Mononuclear cell (primary cell): ENCODE measurements around a stretch of chr5.

DNA sequence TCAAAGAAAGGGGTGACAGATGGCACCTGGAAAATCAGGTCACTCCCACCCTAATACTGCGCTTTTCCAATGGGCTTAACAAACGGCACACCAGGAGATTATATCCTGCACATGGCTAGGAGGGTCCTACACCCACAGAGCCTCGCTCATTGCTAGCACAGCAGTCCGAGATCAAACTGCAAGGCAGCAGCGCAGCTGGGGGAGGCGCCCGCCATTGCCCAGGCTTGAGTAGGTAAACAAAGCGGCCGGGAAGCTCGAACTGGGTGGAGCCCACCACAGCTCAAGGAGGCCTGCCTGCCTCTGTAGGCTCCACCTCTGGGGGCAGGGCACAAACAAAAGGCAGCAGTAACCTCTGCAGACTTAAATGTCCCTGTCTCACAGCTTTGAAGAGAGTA lies 61.4 kb upstream of the LHFPL2 start:
- RRBS, result no CpG with 5 or more reads among the region's 10 CpGs

DNA sequence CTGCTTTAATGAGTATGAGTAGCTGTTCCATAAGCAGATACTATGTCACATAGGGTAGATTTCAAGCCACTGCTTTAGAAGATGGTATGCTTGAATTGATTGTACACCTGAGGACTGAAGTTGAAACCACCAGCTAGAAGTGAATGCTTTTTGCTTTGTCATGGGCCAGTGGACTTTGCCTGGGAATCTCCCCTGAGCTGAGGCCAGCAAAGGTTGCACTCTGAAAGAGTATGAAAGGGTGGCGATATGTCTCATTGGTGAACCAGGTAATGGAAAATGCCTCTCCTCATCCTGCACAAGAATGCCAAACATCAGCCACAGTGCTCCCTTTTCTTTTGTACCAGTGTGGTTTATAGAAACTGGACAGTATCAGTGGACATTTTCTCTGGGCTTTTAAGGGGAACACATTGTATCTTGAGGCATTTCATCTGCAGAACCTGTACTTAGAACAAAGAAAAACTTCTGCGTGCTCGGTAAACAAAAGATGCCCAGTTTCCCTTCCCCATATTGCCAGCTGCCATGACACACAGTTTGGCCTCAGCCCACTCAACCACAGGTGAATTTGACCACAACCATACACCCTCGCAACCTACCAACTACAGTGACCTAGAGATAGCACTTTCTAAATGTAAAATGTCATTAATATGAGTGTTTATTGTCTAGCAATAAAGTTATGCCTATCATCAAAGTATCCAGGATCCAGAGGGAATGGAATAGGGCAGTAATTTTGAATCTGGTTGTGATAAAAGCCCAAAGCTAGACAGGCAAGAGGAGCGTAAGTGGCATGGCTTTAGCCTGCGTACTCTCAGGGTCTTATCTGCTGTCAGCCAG lies 79.4 kb upstream of the LHFPL2 start:
- RRBS, result no CpG with 5 or more reads among the region's 6 CpGs

DNA sequence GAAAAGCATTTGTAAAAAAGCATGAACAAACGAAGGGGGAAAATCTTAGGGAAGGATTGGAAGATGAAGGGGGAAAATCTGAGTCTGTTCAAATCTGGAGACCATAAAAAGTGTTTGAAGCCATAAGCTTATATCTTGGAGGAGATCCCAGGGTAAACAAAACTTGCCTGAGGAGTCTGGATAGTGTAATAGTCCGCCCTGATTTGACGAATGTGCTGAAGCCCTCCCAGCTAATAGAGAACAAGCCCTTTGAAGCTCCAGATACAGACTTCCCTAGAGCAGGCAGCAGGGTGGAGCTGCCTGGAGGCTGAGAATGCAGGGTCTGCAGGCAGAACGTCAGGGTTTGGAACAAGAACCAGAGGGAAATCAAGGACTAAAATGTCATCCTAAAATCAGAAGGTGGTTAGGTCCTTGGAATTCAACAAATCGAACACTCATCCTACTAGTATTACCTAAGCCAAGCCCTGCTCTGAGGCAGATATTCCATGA lies 117.5 kb upstream of the LHFPL2 start:
- RRBS, result no CpG with 5 or more reads among the region's 5 CpGs

- RRBS, result 1% methylated on average over 53 of the region's 98 CpGs
Measured at GRCh38 chr5:79236258-79236974, 485 bp downstream of the JMY start.

GRCh38 chr5:79236975-79237899 lies 1.3 kb downstream of the JMY start:
- RRBS, result 2% methylated on average over 20 of the region's 67 CpGs

GRCh38 chr5:79300518-79301084 lies 64.7 kb downstream of the JMY start:
- RRBS, result no CpG with 5 or more reads among the region's 7 CpGs

DNA sequence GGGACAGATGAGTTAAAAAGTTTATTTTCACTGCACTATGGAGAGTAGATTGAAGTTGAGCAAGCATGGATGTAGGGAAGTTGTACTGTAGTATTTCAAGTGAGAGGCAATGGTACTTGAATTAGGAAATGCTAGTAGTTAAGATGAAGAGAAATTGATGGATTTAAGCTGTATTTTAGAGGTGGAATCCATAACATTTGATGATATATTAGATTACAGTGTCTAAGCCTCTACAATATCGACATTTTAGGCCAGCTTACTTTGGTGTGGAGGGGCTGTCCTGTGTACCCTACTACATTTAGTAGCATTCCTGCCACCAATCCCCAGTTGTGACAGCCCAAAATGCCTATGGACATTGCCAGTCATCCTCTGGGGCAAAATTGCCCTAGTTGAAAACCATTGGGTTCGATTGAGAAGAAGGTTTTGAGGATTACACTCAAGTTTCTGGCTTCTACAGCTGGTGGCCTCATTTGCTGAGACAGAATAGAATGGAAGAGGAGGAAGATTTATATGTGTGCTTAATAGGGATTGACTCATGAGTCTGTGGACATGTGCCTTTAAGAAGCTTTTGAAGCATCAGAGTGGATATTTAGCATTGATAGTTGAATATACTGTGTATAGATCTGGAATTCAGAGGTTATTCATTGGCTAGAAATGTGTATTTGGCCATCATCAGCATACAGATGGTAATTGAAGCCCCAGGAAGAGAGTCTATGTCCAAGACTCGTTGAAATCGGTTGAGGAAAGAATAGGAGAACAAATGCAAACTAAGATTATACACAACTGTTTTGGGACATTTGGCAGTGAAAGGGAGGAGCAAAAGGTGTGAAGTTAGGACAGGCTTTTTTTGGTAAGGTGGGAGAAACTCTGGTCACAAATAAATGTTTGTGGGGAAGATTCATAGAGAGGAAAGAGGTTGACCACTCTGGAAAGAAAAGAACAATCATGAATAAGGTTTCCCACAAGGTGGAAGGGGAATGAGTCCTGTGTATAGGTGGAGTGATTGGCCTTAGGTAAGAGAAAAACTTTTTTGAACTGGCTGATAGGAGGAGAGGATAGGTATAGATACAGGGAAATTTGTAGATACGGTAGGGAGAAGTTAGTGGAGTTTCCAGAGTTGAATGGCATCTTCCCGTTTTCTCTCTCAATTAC lies 19.0 kb downstream of the TENT2 start:
- RRBS, result no CpG with 5 or more reads among the region's 6 CpGs

DNA sequence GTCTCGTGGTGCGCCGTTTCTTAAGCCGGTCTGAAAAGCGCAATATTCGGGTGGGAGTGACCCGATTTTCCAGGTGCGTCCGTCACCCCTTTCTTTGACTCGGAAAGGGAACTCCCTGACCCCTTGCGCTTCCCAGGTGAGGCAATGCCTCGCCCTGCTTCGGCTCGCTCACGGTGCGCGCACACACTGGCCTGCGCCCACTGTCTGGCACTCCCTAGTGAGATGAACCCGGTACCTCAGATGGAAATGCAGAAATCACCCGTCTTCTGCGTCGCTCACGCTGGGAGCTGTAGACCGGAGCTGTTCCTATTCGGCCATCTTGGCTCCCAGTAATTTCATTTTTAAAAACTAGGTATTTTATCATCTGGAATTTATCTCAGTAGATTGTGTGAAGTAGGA lies 95.0 kb downstream of the CMYA5 start:
- RRBS, result no CpG with 5 or more reads among the region's 25 CpGs

GRCh38 chr5:80125821-80126209 lies 90.7 kb downstream of the THBS4 start:
- RRBS, result no CpG with 5 or more reads among the region's 4 CpGs

DNA sequence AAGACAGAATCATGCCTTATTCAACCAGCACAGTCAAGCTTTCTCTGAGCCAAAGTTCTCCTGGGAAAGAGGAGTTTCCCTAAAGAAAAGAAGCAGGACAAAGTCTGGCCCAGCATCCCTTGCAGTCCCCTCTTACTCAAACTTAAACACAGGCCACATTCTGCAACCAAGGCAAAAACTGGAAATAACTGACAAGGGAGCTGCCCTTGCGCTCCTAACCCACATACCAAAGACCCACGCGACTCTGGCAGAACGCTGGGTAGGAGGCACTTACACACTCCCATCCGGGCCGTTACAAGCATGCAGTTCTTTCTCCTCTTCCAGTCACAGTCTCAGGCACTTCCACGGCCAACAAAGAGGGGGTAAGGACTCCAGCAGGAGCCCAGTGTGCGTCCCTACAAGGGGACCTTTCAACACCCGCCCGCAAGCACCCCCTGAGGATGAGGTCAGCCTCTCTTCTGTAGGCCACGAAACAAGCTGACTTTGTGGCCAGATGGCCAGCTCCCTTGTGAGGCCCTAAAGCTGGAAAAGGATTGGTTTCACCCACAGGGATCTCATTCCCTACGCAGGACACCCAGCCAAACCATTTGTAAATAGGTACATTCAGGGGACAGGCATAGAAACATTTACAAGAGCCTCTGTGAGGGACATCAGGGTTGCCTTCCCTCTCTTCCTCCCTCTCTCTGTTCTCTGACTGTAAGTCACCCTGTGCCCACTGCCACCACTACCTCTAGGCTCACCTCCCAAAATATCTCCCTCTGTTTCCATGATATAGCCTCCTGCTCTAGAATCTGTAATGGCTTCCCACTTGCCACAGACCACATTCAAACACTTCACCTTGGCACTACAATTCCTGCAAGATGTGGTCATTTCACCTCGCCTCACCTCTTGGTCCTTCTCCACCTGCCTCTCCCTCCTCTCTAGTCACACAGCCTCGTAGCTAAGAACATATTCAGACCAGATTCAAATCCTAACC lies 57.3 kb downstream of the SERINC5 start:
- RRBS, result no CpG with 5 or more reads among the region's 14 CpGs

DNA sequence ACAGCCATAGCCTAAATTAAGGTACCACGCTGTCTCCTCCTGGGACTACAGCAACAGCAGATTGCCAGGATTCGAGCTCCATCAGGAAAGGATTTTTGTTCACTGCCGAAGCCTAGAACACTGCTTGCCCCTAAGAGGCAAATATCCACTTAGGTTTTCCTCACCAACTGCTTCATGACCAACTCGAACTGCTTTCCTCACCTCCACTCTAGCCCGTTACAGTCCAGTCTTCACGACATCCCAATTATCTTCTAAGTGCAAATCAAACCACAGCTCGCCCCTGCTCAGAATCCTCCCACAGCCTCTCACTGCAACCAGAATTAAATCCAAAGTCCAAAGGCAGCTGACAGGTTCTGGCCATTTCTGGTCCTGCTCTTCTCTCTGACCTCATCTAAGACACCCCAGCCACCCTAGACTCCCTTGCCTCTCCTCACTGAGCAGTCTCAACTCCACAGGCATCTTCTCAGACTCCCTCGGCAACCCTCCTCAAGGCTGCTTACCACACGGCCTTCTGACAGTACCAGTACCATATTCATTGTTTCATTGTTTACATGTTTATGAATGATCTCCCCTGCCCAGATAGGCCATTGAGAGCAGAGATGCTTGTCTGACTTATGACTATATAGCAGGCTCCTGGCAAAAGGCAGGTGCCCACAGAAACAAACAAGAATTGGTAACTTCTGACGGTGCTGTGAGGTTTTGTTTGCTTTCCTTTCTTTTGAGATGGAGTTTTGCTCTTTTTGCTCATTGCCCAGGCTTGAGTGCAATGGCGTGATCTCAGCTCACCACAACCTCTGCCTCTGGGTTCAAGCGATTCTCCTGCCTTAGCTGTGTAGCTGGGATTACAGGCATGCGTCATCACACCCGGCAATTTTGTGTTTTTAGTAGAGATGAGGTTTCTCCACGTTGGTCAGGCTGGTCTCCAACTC lies 2.4 kb downstream of the SERINC5 start:
- RRBS, result no CpG with 5 or more reads among the region's 15 CpGs

- RRBS, result no CpG with 5 or more reads among the region's 11 CpGs
Measured at GRCh38 chr5:80428507-80428983, 20.7 kb downstream of the ZFYVE16 start.

GRCh38 chr5:80698717-80699156 lies 44.0 kb upstream of the DHFR start:
- RRBS, result no CpG with 5 or more reads among the region's 7 CpGs

DNA sequence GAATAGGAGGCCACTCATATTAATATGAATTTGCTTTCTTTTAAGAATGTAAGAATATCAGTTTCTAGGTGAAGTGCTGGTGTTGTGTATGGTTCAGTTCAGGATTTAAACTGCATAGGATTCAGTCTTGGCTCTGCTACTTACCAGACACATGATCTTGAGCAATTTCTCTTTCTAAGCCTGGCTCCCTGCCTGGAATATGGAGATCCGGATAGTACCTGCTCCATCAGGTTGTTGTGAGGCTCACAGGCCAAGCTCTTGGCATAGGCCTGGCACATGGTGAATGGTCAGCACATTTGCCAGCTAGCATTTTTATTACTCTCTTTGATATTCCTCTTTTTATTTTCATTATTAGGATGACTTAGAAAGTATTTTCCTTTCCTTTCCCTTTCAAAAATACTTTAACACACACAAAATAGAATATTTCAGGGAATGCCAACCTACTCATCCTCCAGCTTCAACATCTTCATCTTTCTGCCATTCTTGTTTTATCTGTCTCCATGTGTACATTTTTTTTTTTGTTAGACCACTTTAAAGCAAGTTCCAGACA lies 7.8 kb downstream of the RASGRF2 start:
- RRBS, result no CpG with 5 or more reads among the region's 1 CpG

DNA sequence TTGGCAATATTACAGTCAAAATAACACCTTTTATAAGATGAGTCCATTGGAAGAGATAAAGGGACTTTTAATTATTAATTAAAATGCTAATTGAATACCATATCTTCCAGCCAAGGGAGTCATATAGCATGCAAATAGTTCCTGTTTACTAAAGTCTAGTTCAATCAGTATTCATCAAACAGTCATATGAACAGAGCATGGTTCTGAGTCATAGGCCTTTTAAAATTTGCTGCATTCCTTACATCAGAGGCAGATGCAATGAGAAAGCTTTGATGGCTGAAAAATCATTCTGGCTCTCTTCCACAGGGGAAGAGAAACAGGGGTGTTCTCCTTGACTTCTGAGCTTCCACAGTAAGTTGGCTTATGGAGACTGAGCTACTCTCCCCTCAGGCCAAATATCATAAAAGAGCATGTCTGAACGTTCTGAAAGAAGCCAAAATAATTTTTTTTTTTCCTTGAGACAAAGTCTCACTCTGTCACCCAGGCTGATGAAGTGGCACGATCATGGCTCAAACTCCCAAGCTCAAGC lies 32.6 kb upstream of the ZCCHC9 start:
- RRBS, result no CpG with 5 or more reads among the region's 2 CpGs

GRCh38 chr5:81300724-81301167 lies 641 bp upstream of the ZCCHC9 start:
- RRBS, result no CpG with 5 or more reads among the region's 6 CpGs

- RRBS, result 42% methylated on average over 2 of the region's 10 CpGs
Measured at GRCh38 chr5:81394494-81394976, 601 bp upstream of the ACOT12 start.

DNA sequence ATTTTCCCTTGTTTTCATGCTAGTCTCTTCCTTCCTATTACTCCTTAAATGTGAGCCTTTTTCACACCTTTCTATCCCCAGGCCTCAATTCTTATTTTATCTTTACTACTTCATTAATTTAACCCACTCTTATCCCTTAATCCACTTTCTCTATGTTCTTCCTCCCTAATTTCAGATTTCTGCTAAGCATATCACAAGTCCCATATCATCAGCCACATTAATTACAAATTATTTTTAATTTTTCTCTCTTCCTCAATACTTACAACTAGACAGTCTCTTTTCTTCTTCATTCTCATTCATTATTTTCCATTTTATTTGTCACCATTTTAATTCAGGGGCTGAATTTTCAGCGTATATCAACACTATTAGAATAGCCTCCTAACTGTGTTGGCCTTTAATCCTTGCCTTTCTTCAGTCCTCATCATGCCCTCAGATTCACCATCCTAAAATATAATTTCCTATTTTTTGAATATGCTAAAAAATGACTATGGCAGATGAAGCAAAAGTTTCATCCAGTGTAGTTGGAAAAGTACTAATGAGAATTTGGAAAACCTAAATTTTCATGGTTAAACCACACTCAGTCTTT lies 142.8 kb downstream of the SSBP2 start:
- RRBS, result no CpG with 5 or more reads among the region's 1 CpG

GRCh38 chr5:81699591-81699895 lies 51.4 kb downstream of the SSBP2 start:
- RRBS, result no CpG with 5 or more reads among the region's 3 CpGs

GRCh38 chr5:81738766-81739267 lies 12.1 kb downstream of the SSBP2 start:
- RRBS, result no CpG with 5 or more reads among the region's 12 CpGs